ENCODE measurements around the gene RERE.

DNA sequence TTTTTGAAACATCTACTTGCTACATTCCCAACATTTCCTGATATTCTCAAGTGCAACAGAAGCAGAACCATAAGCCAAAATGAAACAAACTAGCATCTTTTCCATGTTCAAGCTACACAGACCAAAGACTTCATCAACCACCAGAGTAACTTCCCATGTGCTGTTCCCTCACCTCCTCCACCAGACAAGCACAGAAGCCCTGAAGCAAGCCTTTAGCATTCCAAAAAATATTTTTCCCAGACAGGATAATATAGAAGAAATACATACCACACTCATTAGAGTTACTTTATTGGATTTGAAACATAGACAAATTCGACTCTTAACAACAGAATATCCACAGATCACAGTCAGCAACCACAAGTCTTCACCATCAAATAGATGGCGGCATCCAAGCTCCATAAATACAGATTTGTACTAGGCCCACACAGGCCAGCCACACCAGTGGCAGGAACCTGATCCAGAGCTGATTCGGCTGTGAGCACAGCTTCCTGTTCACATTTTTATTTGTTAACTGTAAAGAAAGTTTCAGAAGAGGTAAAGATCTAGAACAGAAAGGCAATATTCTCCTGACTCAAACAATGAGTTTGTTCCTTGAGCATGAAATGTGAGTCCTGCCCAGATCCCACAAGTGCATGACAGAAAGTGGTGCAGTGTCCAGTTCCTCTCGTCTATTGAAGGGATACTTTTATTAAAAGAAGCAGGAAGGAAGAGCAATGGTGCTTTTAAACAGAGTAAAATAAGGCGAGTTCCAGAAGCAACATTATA is 205.7 kb downstream of the SLC45A1 start:
- RRBS: no CpG with 5 or more reads among the region's 5 CpGs

DNA sequence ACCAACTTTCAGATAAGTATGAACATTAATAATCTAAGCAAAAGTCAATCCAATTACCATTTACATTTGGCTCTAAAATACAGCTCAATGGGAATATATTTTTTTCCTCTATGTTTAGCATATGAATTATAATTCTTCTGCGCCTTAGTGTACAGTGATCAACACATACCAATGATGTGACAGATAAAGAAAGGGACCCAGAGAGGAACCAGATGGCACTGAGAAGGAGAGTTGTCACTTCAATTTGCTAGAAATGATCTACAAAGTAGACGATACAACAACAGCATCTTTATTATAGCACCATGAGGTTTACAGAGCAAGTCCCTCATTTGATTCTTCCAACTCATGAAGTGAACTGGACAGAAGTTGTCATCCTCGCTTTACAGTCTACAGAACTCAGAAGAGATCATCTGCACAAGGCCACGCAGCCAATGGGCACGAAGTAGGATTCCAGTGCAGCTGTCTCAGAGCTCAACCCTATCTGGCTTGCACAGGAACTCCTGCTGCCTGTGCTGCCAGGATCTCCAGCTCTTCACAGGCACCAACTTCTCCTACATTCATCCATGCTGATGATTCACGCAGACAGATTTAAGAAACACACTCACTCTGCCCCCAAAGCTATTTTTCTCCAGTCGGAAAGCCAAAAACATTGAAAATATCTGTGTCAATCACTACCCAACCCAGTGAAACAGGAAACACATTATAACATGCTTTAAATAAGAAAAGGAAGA is 157.2 kb downstream of the RERE start:
- RRBS: no CpG with 5 or more reads among the region's 7 CpGs

GRCh38 chr1:8711827-8713209 is 105.1 kb downstream of the RERE start:
- RRBS: no CpG with 5 or more reads among the region's 9 CpGs

DNA sequence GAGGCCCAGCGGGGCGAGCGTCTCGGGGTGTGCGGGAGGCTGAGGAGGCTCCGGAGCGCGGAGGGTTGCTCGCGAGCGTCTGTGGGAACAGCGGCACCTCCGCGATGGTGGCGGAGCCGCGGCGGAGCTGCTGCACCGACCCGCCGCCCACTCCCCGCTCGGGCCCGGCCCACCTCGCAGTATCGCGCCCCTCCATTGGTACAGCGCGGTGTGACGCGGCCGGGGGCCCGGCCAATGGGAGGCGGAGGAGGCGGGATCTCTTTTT is at the start of gene RERE:
TSS of gene RERE (minus strand) at position 81 of the 265 bp plus-strand sequence.
- RRBS: 3% methylated on average over 9 of the region's 35 CpGs

GRCh38 chr1:8844253-8844847 is 26.9 kb upstream of the RERE start:
- RRBS: no CpG with 5 or more reads among the region's 8 CpGs

- RRBS: no CpG with 5 or more reads among the region's 13 CpGs
These were observed 9.8 kb downstream of the CA6 start for GRCh38 chr1:8955438-8955864.

GRCh38 chr1:8986062-8986642 is 40.1 kb downstream of the SLC2A7 start:
- RRBS: no CpG with 5 or more reads among the region's 11 CpGs

GRCh38 chr1:9001992-9002547 is 24.2 kb downstream of the SLC2A7 start:
- RRBS: no CpG with 5 or more reads among the region's 16 CpGs

- RRBS: no CpG with 5 or more reads among the region's 15 CpGs
These were observed 11.0 kb upstream of the SLC2A5 start for GRCh38 chr1:9080215-9081123.

GRCh38 chr1:9149620-9150335 is 20.9 kb upstream of the GPR157 start:
- RRBS: no CpG with 5 or more reads among the region's 10 CpGs

- RRBS: no CpG with 5 or more reads among the region's 12 CpGs
These were observed 3.4 kb downstream of the H6PD start for GRCh38 chr1:9237727-9238563.

DNA sequence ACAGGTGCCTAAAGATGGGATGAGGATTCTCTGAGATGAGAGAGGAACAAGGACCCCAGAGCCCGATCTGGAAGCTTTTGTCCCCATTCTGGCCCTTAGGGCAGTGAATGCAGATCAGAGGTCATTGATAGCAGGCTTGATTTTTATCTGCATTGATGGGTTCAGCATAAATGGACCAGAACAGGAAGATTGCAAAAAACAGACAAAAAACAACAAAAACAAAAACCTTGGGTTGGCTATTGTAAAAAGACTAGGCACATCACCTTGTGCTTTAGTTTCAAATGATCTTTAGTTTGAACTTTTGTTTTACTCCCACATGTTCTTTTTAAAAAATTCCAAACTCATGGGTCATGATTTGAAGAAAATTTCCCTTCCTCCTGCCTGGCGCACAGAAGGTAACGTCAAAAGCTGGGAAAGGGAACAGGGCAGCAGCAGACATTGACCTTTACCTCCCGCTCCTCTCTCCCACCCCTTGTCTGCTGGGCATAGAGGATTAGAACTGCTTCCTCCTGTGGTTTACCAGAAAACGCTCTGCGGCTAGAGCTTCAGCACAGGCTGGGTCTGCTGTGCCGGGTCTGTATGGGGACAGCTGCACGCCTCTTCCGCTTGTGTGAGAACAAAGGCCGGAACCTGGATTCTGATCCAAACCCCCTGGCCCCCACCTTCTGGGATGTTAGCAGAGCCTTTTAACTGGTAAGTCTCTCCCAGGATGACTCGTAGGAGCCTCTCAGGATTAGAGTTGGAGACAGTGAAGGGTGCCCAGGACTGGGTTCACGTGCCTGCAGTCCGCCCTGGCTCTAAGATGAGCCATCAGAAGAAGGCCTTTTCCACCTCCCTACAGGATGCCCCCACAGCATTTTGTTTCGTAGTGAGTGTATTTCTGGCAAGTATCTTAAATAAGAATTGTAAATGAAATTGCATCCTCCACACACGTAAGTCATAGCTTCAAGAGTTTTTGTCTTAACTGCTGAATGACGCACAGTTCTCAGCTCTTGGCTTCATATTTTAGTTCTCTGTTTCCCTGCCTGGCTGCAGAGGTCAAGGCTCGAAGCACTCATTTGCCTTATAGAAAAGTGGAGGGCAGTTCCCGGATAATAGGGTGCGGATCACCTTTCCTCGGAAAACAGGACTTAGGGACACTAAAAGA is 5.1 kb downstream of the H6PD start:
- RRBS: 12% methylated on average over 4 of the region's 20 CpGs

GRCh38 chr1:9246861-9247290 is 12.3 kb downstream of the H6PD start:
- RRBS: no CpG with 5 or more reads among the region's 21 CpGs

- RRBS: no CpG with 5 or more reads among the region's 7 CpGs
These were observed 24.7 kb upstream of the SPSB1 start for GRCh38 chr1:9267838-9268627.

DNA sequence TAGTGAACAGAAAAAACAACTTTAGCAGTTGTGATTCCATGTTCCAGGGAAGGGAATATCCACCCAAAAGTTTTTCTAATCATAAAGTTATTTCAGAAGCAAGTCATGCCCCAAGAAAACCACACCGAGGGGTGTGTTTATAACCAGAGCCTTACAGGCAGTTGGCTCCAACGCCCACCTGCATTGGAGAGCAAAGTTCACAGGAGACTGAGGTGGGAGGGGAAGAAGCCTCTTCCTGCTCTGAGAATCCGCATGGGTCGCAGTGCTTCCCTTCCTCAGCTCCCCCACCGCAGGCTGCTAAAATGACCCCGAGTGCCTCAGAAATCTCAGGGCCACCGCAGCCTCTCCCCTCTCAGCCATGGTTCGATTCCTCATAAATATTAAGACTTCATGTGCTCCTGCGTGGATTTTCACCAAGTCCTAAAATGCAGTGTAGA is 13.5 kb upstream of the SPSB1 start:
- RRBS: no CpG with 5 or more reads among the region's 9 CpGs

DNA sequence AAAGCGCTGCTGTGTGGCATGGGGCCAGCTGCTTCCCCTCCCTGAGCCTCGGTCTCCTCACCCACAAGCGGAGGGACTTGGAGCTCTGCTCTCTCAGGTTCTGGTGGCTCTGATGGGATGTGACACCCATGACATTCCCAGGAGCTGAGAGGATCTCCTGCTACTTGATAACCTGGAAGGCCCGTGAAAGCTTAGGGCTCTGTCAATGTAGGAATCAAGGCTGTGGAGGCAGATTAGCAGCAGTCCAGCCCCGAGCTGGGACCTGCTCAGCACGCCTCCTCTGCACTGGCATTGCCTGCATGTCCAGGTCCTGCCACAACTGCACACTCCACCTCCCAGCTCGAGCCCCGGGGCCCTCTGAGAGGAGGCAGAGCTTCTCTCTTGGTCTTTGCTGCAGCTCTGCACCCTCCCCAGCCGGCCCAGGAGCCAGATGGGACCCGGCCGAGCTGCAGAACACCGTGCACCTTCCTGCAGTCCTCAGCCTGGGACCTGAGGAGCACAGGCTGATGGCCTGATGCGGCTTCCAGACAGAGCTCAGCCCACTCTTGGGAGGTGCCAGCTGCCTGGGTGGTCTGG is 10.9 kb upstream of the SPSB1 start:
- RRBS: 18% methylated on average over 2 of the region's 13 CpGs

- RRBS: 74% methylated on average over 8 of the region's 16 CpGs
These were observed 46.1 kb downstream of the SPSB1 start for GRCh38 chr1:9338773-9339161.

- RRBS: no CpG with 5 or more reads among the region's 25 CpGs
These were observed 56.9 kb downstream of the SPSB1 start for GRCh38 chr1:9349429-9350114.

GRCh38 chr1:9429360-9429928 is 109.8 kb upstream of the SLC25A33 start:
- RRBS: no CpG with 5 or more reads among the region's 8 CpGs

GRCh38 chr1:9443979-9444442 is 95.3 kb upstream of the SLC25A33 start:
- RRBS: no CpG with 5 or more reads among the region's 13 CpGs